Placental epithelial cell (primary cell): ENCODE results near the genes PELP1, MINK1 and RABEP1.

GRCh38 chr17:4375549-4375948, 9.1 kb upstream of the UBE2G1 start:
- CAGE, long polyA plus RNA = no peak

- CAGE, long polyA plus RNA = no peak
These were observed 23.8 kb downstream of the MYBBP1A start for GRCh38 chr17:4531136-4532042.

DNA sequence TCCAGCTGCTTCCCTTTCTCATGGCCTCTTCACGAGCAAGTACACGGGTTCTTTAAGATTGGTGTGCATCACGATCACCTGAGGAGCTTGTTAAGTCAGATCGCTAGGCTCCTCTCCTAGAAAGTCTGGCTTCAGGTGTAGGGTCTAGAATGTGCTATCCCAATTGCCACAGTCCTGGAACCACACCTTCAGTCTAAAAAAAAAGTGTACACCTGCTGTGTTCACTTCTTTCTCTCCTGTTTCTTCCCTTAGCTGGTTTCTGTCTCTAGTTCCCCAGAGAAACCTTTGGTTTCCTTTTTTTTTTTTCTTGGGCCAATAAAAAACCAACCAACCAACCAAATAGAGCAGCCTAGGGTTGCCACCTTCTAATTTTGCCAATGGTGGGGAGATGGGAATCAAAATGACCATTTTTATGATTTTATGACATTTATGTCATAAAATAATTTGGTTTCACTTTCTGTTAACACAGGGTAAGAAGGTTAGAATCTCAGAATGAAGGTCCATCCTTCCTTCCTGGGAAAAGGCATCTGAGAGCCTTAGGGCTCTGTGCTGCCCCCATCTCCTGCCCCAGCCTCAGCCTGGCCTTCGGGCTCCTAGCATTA, 1.8 kb upstream of the GGT6 start:
- CAGE, long polyA plus RNA = no peak

DNA sequence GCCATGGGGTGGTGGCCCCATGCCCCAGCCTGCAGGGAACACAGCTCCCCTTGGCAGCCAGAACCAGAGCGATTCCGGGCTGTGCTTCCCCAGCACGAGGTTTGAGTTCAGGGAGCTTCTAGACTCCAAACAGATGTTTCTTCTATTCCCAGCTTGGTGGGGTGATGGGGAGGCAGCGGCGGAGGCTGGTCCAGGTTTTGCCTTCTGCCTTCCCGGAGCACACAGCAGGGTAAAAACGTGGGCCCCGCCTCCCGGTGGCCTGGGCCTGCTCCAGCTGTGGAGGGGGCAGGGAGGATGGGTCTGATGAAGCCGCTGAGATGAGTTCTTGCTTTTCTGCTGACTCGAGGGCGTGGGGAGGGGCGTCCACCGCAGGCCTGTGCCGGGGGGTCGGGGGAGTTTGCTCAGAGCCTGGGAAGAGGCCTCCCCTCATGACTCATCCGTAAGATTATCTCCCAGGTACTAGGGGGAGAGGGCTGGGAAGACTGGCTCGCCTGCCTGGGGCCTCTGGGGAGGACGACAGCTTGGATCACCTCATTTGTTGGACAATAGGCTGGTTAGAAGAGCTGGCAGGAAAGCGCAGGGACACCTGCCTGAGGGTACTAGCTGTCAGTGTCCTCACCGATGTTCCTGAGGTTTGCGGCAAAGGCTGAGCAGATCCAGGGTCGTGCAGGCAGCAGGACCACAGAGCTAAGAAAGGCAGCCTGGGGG, 15.5 kb downstream of the SMTNL2 start:
- CAGE, long polyA plus RNA = no peak

DNA sequence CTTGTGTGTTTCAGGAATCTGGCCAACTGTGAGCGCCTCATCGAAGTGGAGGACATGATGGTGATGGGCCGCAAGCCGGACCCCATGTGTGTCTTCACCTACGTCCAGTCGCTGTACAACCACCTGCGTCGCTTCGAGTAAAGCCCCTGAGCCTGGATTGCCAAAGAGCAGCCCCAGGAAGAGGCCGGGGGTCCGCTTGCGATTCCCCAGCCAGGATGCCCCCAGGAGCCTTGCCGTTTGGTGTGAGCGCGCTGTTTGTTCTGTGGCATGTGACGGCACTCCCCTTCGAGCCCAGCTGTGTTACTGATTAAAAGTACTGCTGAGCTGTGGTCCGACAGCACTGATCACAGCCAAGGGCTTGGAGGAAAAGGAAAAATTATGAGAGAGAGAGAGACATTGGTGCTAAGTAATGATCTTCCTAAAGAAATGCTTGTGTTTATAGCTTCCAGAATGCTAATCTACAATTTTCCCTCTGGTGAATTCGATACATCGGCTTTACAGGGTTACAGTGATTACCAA, 23.1 kb downstream of the SMTNL2 start:
- CAGE, long polyA plus RNA = no peak

DNA sequence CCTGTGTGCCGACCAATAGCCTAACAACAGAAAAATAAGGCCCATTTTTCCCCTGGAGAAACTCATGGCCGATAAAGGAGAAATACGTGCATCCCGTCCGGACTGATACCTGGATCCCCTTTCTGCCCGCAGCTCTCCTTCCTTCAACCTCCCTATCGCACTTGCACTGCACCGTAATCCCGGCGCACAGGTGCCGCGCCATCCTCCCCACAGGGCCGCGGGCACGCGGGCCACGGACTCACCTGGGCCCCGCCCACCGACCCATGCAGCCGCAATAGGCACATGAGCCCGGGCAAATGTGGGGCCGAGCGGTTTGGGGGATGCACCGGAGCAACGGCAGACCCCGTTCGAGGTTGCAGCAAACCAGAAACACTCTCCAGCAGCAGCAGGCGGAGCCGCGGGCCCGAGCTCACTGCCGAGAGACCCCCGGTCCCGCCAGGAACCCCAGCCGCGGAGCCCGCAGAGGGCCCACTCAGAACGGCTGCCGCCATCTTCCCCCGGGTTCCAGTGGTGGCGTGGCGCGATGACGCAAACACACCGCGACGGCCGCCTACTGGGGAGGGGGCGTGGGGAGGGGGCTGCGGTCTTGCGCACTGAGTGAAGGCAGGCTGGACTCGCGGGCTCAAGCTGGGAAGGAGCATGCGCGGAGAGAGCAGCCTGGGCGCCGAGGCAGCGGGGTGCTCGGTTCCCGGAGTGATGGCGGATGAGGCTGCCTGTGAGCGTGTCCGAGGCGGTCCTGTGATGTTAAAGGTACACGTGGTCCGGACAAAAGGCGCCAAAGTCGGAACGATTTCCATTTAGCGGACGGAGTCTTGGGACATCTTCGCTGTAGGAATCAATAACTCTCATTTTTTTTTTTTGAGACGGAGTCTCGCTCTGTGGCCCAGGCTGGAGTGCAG, at the start of gene PELP1:
PELP1 (minus strand) TSS at position 517 of the 899 bp plus-strand sequence.
- CAGE, long polyA plus RNA = no peak

DNA sequence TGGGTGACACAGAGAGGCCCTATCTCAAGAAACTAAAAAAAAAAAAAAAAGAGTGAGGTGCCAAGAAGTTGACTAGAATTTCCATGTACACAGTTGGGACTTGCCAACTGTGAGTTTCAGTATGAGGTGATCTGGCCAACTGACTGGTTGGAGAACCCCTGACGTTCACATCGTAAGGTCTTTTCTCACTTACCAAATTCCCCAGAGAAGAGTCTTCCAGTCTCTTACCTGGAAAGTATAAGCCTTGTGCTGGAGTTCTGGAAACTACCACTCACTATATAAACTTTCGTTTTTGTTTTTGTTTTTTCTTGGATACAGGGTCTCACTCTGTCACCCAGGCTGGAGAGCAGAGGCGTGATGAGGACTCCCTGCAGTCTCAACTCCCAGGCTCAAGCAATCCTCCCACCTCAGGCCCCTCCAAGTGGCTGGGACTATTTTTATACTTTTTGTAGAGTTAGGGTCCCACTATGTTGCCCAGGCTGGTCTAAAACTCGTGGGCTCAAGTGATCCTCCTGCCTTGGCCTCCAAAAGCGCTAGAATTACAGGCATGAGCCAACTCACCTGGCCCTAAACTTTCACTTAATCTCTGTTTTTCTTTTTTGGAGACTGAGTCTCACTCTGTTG, 2.9 kb upstream of the MED11 start:
- CAGE, long polyA plus RNA = no peak

DNA sequence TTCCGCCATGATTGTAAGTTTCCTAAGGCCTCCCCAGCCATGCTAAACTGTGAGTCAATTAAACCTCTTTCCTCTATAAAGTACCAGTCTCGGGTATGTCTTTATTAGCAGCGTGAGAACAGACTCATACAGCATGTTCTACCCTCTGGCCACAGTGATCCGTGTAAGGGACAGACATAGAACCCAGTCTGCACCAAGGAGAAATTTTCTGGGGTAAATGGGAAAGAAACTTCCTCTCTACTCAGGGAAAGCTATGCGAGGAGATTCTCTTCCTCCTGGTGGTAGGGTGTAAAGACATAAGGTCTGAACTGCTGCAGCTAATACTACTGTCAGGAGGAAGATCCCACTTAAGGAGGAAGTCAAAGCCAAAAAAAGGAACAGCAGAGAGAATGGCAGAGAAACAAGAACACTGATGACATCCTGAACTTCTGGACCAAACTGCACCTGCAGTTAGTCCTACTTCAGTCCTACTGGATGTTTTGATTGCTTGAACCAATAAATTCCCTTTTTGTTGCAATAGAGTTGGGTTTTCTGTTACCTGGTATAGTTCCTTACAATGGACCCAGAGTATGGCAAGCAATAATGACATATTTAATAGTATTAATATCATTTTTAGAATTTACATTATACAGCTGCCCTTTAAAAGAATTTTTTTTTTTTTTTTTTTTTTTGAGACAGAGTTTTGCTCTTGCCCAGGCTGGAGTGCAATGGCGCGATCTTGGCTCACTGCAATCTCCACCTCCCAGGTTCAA, 7.0 kb upstream of the TM4SF5 start:
- CAGE, long polyA plus RNA = no peak

DNA sequence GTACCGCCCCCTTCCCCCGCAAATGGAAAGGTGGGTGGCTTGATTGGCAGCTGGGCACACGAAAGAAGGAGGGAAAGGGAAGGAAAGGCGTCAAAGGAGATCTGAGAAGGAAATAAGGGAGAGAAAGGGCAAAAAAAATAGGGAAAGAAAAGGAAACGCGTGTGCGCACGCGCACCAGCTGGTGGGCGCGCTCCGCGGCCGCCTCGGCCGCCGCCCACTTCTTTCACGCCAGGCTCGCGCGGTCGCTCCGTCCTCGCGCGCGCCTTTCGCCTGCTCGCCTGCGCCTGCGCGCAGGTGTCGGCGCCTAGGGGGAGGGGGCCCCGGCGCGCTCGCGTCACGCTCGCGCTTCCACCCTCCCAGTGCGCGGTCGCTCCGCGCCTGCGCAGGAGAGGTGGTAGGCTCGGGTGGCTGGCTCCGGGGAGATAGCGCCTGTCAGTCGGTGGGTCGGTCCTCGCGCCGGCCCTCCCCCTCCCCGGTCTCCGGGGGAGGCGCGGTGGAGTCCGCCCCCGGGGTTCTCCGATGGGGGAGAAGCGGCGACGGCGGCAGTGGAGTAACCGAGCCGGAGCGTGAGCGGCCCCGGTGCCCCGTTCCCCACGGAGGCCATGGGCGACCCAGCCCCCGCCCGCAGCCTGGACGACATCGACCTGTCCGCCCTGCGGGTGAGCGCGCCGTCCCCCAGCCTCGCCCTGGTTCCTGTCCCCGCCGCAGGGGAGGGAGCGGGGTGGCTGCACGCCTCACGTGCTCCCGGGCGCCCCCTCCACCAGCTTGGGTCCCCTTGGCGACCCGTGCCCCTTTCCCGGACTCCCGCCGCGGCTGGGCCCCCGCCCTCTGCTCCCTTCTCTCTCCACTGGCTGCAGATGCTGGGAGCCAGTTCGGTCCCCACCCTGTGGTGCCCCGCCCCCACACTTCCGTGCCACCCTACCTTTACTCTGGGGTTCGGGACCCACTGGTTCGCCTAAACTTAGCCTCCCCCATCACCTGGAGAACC, at the start of gene MINK1:
MINK1 (plus strand) TSS at position 359 of the 988 bp plus-strand sequence.
- CAGE, long polyA plus RNA = no peak

DNA sequence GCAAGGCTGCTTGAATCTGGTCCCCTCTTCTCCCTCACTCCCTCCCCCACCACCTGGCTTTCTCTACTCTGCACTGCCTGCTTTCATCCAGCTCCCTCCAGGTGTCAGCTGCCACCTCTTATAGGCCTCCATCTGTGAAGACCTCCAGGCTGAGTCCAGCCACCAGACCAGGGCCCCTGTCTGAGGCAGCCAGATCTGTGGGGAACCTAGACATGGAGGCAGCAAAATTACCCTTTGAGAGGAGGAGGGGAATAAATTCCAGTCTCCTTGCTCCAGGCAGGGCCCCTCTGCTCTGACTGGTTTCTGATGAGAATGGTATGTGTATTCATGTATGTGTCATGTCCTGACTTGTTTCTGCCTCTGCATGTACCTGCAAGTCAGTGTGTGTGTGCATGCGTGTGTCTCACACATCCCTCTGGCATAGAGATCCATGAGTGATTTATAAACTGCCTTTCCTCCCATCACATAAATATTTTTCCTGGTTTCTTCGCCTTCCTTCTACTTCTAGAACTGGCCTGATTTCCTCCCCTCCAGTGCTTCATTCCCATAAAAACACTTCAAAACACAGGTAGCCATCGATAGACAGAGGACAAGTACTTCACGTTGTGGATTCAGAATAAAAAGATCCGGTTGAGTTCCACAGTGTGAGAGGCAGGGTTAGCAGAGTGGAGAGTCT, 21.2 kb downstream of the MINK1 start:
- CAGE, long polyA plus RNA = no peak

DNA sequence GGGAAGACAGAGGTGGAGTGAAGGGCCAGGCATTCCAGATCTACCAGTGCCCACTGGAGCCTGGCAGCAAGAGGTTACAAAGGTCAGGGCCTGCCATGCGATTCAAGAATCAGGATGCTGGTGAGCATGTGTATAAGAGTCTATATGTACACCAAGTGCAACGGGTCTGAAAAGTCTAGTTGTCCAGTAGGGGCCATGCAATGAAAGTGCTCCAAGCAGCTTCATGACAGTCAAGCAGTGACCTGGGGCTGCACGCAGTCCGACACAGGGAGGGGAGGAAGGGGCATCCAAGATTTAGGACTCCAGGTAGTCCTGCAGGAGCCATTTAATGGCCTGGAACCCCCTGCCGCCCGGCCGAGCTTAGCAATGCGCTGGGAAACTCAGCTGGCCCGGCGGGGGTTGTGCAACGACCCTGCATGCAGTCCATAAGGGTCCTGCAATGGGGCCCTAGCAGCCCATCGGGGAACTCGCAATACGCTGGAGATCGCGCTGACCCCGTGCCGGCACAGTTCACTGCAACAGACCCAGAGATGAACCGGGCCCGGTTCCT, 554 bp downstream of the SLC25A11 start:
- CAGE, long polyA plus RNA = no peak

GRCh38 chr17:4951307-4951461, 265 bp downstream of the ENO3 start:
- CAGE, long polyA plus RNA = no peak

DNA sequence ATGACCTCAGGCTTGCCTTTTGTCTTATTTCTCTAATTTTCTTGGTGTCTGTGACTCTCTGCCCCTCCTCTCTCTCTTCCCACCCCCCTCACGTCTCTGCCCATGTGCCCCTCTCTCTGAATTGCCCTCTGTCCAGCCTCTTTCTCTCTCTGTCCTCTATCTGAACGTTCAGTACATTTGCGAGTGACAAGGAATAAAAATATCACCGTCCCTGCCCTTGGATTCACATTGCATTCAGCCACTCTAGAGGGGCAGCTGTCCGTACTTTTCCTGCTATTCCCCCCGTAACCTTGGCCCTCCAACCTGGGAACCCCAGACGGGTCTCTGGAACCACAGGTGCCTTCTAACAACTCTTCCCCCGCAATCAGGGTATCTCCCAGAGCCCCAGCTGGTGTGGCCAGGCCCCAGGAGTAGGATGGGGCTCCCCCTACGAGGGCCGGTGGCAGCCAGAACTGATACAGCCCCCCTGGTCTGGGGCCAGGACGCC, 1.8 kb downstream of the KIF1C start:
- CAGE, long polyA plus RNA = no peak

GRCh38 chr17:4999969-5000896, 2.5 kb downstream of the KIF1C start:
- CAGE, long polyA plus RNA = no peak

- CAGE, long polyA plus RNA = no peak
These were observed 7.2 kb downstream of the SCIMP start for GRCh38 chr17:5227461-5227829.

GRCh38 chr17:5281757-5282951, at the start of gene RABEP1:
Gene RABEP1, plus strand, starts transcription at chr17:5282284.
- CAGE, long polyA plus RNA = no peak

GRCh38 chr17:5331801-5332261, 49.7 kb downstream of the RABEP1 start:
- CAGE, long polyA plus RNA = no peak

GRCh38 chr17:5412398-5413185, 6.9 kb downstream of the NUP88 start:
- CAGE, long polyA plus RNA = no peak

- CAGE, long polyA plus RNA = no peak
These were observed 675 bp downstream of the NLRP1 start for GRCh38 chr17:5583459-5584209.

DNA sequence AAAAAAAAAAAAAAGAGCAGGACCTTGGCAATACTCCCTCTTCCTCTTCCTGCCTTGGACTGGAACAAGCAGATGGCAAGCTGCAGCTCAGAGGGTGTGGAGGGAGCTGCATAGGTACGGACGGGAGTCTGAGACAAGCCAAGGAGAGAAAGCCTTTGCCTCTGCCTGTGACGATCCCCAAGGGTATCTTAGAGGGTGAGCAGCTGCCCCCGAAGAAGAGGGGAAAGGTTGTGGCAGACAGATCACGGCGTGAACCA, 109.2 kb downstream of the AIPL1 start:
- CAGE, long polyA plus RNA = no peak